Gallbladder (tissue), 1 donor: ENCODE measurements around the genes MPEG1, OR10V1, MS4A3, MS4A7 and MS4A14.

- PRO-cap: bidirectional peak, plus-strand start at chr11:58579155, minus-strand start at chr11:58578888
Measured at GRCh38 chr11:58578655-58579047, 212 bp upstream of the ZFP91 start.

GRCh38 chr11:58729093-58729388, 2.7 kb downstream of the GLYAT start:
- PRO-cap: no peak

- PRO-cap: no peak
Measured at GRCh38 chr11:58900895-58901501, 38.3 kb upstream of the GLYATL1 start.

DNA sequence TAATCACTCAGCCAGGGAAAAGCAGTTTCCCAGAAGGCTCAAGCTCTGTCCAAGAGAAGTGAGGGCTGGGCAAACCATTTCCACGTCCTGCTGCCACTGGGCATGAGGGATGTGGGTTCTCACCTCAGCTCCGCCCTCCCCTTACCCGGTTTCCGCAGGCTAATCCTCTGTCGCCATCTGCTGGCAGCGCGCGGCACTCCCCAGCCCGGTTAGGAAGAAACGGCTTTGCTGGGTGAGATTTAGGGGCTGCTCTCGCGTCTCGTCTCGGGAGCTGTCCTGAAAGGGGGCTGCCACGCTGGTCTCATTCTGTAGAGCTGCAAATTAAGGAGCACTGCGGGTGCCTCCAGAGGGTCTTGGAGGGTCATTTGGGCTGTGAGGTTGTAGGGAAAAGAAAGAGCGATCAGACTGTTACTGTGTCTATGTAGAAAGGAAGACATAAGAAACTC, 6.7 kb upstream of the FAM111A start:
- PRO-cap: no peak

DNA sequence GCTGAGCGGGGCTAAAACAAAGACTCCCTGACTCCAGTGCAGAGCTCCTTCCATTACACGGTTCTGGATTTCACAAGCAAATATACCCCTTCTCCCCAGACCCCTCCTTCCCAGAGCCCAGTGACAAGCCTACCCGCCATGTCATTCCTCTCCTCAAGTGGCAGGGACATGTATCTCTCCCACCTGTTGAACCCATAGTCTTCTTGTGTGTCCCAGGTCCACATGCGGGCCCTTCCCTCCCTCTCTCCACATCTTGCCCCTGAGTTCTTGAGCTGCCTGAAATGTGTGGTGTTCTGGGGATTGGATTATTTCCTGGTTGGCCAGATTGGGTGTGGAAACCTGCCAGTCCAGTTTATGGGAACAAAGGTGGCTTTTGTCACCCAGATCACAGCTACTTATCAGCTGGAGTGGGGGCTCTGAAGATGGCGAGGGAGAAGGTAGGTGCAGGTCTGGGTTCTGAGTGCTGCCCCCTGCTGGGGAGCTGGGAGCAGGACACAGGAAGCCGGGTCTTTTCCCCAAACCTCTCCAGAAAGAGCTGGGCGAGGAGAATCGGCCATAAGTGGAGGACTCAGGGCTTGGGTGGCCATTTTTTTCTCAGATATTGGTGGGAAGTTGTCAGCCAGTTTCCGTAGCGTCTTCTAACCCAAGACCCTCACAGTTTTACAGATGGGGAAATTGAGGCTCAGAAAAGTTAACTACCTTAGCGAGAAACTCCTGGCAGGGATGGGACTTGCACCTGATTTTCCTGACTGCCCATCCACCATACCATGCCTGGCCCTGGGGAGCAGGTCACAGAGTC, 14.3 kb downstream of the DTX4 start:
- PRO-cap: bidirectional peak, plus-strand start at position 528 of the sequence, minus-strand start at position 283 of the sequence

DNA sequence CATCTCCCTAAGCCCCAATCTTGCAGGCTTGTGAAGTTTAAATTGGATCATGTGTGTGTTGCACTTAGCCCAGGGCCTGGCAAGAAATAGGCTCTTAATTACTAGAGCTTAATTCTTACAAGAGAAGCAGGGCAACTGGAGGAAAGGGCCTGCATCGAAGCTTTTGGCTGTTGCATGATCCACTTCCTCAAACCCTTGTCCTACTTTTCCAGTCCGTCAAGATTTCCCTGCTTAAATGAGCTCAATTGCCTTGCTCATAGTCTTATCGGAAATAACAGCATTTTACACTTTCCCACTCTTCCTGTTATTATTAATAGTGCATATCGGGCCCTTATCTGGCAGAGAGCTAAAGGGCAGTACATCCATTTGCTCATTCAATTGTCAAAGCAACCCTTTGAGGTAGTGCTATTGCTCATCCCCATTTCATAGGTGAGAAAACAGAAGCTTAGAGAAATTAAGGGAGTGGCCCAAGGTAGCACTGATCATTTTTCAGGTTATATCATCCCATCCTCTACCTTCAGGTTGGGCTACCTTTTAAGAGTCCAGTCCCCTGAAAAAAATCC, 18.1 kb downstream of the DTX4 start:
- PRO-cap: no peak

- PRO-cap: no peak
Measured at GRCh38 chr11:59199622-59199915, 13.2 kb downstream of the MPEG1 start.

GRCh38 chr11:59212706-59213836, at the start of gene MPEG1:
Gene MPEG1, minus strand, starts transcription at chr11:59212927.
- PRO-cap: unidirectional peak, minus-strand start at chr11:59212918

- PRO-cap: no peak
Measured at GRCh38 chr11:59216547-59217128, 3.9 kb upstream of the MPEG1 start.

DNA sequence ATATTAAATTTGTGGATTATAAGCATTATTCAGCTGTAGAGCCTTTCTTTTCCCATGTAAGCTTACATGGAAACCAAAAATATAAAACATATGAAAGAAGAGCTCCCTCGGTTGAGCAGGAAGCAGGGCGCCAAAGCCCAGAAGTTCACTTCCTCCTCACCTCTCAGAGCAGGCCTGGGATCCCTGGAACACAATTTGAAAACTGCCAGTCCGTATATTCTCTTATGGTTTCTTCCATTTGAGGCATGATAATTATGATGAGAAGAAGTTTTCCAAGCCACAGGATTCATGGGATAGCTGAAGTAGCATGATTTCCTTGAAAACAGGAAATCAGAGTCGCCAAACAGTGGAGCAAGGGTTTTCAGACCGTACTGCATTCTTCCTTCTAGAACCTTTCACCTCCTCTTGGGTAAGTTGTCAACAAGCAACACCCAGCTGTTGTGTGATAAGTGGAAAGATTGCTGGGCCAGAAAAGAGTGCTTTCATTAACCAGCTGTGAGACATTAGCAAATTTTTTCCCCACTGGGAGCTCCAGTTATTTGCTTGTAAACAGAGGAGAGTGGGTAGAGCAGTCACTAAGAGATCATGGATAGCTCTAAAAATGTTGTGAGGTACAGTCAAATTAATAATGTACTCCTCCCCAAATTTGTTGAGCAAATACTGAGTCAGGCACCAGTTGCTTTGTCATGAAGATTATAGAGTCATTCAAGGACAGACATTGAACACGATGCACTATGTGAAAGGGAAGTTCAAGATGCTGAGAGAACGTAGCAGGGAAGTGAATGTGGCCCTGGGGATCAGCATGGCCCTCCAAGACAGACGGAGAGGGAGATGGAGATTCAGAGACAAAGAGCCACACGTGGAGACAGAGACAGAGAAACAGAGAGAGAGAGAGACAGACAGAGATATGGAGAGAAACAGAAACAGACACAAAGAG, 11.7 kb upstream of the MPEG1 start:
- PRO-cap: no peak

- PRO-cap: no peak
Measured at GRCh38 chr11:59555649-59556798, 44.7 kb downstream of the OR4D9 start.

- PRO-cap: no peak
Measured at GRCh38 chr11:59573068-59573818, 42.3 kb downstream of the OSBP start.

GRCh38 chr11:59611438-59612530, 3.8 kb downstream of the OSBP start:
- PRO-cap: unidirectional peak, plus-strand start at chr11:59612058

GRCh38 chr11:59669603-59670097, 813 bp upstream of the PATL1 start:
- PRO-cap: bidirectional peak, plus-strand start at chr11:59669668, minus-strand start at chr11:59669533

GRCh38 chr11:59706719-59707437, 6.8 kb downstream of the OR10V1 start:
- PRO-cap: no peak

- PRO-cap: no peak
Measured at GRCh38 chr11:59713661-59714249, at the start of gene OR10V1. Gene OR10V1, minus strand, starts transcription at chr11:59713845.

DNA sequence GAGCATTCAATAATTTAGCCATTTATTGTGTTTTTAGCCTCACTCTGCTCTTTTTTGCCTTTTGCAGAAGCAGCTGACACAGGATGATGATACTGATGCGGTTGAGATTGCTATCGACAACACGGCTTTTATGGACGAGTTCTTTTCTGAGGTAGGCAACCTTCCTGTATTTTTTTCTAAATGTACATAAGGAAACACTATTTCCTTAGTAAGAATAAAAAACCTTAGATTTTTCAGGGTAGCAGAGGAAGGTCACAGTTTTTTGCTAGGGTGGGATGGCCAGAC, 17.9 kb downstream of the STX3 start:
- PRO-cap: no peak

DNA sequence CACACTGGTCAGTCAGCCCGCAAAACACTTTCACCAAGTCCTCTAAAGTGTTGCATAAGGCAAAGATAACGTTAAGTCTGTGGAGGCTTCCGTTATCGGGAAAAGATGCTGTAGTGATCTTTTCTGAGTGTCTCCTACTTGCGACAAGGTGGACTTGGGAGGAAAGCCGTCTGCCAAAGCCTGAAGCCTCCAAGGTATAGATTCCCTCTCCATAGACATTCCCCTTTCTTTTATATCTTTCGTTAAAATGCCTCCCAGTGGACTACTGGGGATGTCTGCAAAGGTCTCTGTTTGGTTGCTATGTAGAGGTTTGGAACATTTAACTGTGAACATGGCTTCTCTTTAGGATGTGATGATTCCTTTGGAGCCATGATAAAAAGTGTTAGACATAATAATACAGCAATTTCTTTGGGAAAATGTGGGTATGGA, at the start of gene MS4A3:
Gene MS4A3 (plus strand): TSS at position 119 of the 429 bp plus-strand sequence.
- PRO-cap: no peak

- PRO-cap: bidirectional peak, plus-strand start at chr11:60378532, minus-strand start at chr11:60378393
Measured at GRCh38 chr11:60378193-60378910, at the start of gene MS4A7. Gene MS4A7, plus strand, starts transcription at chr11:60378532.

DNA sequence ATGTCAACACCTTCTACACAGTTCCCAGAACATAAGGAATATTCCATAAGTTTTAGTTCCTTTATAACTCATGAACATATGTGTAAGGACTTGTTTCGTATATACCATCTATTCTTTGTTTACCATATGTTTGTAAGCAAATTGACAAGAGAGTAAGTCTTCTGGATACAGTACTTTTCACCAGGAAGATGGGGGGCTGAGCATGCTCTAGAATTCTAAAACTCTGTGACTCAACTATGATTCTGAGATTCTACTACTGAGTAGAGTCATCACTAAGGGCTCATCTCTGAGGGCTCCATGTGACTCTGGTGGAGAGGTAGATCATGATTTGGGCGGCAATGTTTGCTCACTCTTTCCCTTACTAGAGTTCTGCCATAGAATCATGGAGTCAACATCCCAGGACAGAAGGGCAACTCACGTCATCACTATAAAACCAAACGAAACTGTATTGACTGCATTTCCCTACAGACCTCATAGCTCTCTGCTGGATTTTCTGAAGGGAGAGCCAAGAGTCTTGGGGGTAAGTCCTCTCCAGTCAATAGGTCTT, at the start of gene MS4A14:
Gene MS4A14 (plus strand): TSS at position 263 of the 547 bp plus-strand sequence.
- PRO-cap: no peak